Testis (tissue), 5 donors: ENCODE measurements around a stretch of chr14.

DNA sequence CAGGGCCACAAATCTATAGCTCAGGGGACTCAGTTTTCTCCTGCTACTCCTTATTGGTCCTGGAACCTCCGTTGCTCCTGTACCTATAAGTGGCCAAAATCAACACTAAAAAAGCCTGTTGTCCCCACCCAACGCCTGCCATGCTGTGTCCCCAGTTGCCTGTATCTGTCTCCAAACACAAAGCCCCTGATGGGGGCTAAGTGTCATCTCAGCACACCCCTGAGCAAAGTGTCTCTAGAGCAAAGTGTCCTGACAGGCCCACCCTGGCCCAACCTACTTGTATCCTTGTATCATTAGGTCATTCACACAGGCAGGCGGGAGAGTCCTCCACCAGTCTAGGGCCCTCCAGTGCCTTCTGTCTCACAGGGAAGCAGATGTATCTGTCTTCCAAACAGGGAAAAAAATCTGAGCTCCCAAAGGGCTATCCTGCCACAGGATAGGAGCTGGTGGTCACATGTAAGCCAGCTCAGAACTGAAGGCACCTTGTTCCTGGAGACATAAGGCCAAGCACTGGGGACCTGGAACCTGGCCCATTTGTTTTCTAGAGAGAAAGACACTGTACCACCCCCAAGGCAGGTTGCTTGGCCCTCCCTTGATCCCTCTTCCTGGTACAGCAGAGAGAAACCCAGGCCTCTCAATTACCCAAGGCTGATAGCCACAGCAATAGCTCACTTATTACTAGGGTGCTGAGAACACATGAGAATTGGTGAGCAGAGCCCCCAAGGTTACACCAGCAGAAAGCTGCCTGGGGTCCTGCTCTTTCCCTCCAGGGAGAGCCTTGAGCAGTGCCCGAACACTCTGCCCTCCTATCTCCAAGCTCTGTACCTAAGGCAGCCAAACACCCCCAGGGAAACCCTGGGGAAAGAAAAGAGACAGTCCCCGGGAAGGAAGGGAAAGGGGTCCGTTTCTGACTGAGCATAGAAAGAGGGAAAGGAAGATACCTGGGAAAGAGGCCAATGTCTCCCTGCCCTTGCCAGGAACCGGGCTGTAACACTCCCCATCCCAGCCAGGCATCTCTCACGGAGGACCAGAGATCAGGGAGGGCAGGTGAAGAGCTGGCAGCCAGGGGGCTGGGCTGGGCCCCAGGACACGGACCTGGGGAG lies 19.3 kb upstream of the PLEKHH1 start:
- PRO-cap, 3 experiments: peak in 1 of 3 experiments; most common plus-strand start position 1,030 of the sequence (in 1)
- RAMPAGE, long total RNA, 2 experiments: no peak in any of the 2 experiments
- RRBS: 4% methylated on average over 3 of the region's 9 CpGs

DNA sequence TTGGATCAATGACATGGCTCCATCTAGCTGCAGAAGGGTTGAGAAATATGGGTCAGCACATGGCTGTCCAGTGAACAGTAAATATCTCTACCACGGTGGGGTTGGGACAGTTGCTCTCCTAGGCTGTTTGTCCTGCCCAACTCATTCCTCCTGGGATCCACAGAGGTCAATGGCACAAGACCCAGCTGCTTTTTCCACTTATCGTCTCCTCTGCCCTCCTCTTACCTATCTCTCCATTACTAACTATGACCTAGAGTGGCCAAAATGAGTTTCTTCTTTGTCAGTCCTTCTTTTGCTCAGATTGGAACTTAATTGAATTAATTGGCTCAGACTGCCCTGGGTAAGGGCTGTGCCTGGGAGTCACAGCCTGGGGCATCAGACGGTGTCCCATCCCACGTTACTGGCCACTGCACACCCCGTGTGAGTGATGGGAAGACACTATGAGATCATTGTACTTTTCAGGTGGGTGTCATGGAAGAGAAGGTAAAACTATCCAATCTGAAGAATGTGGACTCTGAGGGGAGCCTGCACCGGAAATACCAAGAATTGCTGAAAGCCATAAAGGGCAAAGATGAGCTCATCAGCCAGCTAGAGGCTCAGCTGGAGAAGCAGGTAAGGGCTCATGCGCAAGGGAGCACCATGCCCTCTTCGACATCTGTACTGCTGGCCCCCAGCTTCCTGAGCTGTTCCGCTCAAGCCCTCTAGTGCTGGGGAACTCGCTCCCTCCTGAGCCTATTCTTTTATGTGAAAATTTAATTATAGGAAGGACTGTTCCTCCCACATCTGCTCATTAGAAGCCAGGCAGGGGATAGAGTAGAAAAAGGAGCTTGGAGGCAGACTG lies 23.9 kb downstream of the PLEKHH1 start:
- PRO-cap, 3 experiments: no peak in any of the 3 experiments
- RAMPAGE, long total RNA, 2 experiments: no peak in any of the 2 experiments
- RRBS: no CpG with 5 or more reads among the region's 10 CpGs

- PRO-cap, 3 experiments: peak in 2 of 3 experiments; most common minus-strand start chr14:67567131 (in 1)
- RAMPAGE, long total RNA, 2 experiments: no peak in any of the 2 experiments
- RRBS: no CpG with 5 or more reads among the region's 8 CpGs
These were observed 33.1 kb downstream of the PIGH start for GRCh38 chr14:67566863-67567485.

- PRO-cap, 3 experiments: no peak in any of the 3 experiments
- RAMPAGE, long total RNA, 2 experiments: no peak in any of the 2 experiments
- RRBS: no CpG with 5 or more reads among the region's 16 CpGs
These were observed 1.1 kb downstream of the RAD51B start for GRCh38 chr14:67820449-67821268.

DNA sequence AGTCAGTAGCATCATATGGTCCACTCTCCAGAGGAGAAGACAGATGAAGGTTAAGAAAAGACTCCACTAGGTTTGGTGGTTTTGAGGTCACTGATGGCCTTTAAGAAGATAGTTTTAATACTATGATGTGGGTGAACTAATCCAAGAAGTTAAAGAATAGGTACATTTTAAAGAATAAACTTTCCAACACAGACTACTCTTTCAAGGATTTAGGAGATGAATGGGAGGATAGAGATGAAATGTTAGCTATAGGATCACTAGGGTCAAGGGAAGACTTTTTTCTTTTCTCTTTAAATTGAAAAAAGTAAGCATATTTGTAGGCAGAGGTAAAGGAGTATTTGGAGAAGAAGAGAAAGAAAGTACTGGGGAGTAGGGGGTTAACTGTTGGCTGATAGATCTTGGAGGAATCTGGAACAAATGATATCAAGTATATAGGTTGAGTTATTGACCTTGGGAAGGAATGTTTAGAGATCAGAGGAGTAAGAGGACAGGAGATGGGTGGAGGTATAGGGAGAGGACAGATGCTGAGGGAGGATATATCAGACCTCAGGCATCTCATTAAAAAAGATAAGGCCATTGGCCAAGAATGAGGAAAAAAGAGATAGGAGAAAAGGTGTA lies 135.0 kb downstream of the RAD51B start:
- PRO-cap, 3 experiments: no peak in any of the 3 experiments
- RAMPAGE, long total RNA, 2 experiments: no peak in any of the 2 experiments

DNA sequence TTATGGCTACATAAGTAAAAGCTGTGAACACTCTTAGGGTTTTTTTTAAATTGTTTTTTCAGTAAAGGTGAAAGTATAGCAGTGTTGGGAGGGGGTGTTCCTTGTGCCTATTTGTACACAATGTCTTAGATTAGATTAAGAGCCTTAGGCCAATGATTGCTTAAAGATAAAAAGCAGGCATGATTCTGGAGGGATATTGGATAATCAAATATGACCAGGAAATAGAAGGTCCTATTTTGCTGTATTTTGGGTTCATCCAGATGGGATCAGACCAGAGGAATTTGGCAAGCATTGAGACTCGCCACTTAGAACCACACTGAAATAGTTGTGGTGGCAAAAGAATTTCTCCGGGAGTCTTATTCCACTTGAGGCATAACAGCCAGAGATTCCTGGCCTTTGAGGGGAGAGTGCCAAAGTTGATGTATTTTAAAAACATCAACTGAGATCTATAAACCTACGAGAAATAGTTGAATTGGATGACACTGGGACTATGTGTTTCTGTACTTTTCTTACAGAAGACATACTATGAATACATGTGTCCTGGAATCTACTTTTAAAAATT lies 327.2 kb downstream of the RAD51B start:
- PRO-cap, 3 experiments: no peak in any of the 3 experiments
- RAMPAGE, long total RNA, 2 experiments: no peak in any of the 2 experiments
- RRBS: no CpG with 5 or more reads among the region's 3 CpGs

DNA sequence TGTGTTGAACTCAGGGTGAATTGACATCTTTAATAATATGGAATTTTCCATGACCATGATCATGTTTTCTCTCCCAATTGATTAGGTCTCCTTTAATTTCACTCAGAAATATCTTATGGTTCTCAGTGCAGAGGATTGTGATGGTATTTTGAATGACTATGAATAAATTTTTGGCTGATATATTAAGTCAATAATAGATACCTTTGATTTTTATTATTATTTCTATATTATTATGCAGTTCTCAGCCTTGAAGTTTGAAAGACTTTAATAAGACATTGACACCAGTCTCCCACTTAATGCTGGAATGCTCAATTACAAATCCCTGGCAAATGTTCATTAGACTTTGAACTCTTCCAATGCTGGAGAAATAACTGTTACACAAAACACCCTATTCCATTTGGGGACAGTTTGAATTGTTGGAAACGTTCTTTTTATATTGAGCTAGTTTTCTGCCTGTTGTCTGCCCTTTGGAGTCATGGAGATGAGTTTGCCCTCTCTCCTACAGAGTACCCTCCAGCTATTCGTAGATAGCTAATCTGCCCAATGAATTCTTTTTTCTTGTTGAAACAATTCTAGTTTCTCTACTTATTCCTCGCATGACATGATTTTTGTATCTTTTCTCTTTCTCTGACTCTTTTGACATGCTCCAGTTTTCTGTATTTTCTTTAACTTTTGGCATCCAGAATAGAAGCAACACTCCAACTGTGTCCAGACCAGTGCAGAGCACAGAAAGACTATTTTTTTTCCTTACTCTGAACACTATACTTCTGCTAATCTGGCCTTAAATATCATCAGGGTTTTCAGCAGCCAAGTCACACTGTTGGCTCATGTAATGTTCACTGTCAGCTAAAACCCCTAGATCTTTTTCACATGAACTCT lies 379.2 kb downstream of the RAD51B start:
- PRO-cap, 3 experiments: no peak in any of the 3 experiments
- RAMPAGE, long total RNA, 2 experiments: no peak in any of the 2 experiments
- RRBS: no CpG with 5 or more reads among the region's 3 CpGs

GRCh38 chr14:68248778-68249491 lies 429.4 kb downstream of the RAD51B start:
- PRO-cap, 3 experiments: no peak in any of the 3 experiments
- RAMPAGE, long total RNA, 2 experiments: no peak in any of the 2 experiments
- RRBS: no CpG with 5 or more reads among the region's 10 CpGs

DNA sequence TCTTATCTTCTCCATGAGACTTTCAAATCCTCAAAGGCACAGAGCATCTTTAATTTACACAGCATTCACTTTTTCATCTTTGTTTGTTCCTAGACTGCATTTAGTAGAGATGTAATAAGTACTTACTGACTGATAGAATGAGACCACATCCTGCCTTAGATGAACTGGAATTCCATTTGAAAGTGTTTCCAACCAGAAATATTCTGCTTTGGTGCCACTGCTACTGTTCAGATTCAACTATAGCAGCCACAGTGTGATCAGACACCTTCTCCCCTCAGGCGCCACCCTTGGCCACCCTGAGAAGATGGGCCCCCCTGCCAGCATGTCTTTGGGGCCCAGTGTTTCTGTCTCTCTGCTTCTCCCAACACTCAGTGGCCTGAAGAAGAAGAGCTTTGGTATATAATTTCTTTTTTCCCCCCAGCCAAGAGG lies 449.1 kb downstream of the RAD51B start:
- PRO-cap, 3 experiments: no peak in any of the 3 experiments
- RAMPAGE, long total RNA, 2 experiments: no peak in any of the 2 experiments
- RRBS: no CpG with 5 or more reads among the region's 1 CpG

DNA sequence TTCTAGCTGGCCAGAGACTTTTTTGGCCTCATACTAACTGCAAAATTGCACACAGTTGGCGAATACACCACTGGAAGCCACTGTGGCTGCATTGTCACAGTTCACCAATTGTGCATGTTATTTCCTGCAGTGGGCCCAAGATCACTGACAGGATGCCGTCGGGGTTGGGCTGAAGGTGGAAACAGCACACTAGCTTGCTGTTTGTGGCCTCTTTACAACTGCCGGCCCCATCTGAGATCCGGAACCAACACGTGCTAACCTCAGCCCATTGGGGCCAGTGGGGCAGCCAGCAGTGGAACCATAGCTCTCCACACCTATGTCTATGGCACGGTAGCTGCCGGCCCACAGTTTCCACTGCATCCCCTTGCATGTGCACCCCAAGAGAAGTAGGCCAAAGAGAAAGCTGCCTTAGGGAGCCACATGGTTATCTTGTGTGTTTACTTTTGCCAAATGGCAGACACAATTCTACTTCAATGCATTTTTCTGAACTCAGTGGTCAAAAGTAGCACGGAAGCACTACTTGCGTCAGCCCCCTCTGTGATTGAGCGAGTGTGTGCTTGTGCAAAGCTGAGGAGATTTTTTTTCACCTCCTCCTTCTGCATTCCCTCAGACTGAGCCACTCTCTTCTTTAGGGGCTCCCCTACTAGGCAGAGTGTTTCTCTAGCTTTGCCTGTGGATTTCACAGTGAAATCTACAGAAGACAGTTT lies 464.0 kb downstream of the RAD51B start:
- PRO-cap, 3 experiments: no peak in any of the 3 experiments
- RAMPAGE, long total RNA, 2 experiments: no peak in any of the 2 experiments
- RRBS: 71% methylated on average over 4 of the region's 11 CpGs

DNA sequence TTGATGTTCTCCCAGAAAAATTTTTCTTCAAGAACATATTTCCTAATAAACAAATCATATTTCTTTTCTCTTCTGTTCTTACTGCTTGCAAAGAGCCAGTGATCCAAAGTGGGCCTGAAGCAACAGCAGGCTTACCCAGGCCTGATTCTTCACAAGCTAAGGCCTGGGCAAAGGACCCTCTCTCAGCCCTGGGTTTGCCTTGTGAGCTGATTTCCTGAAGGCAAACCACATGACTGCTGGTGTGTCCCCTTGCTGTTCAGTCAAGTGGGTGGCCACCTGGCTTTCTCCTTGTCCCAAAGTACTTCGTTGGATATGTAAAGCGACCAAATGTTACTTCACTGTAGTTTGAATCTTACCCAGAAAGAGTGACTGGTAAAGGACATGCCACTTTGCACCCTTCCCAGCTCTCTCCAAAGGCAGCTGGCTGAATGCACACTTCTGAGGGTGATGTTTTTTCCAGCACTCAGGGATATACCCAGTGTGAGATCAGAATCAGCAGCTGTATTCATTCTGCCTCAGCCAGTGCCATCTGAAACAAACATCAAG lies 392.9 kb downstream of the ZFP36L1 start:
- PRO-cap, 3 experiments: no peak in any of the 3 experiments
- RAMPAGE, long total RNA, 2 experiments: no peak in any of the 2 experiments
- RRBS: no CpG with 5 or more reads among the region's 2 CpGs

GRCh38 chr14:68449359-68449963 lies 343.4 kb downstream of the ZFP36L1 start:
- PRO-cap, 3 experiments: no peak in any of the 3 experiments
- RAMPAGE, long total RNA, 2 experiments: no peak in any of the 2 experiments
- RRBS: no CpG with 5 or more reads among the region's 2 CpGs

DNA sequence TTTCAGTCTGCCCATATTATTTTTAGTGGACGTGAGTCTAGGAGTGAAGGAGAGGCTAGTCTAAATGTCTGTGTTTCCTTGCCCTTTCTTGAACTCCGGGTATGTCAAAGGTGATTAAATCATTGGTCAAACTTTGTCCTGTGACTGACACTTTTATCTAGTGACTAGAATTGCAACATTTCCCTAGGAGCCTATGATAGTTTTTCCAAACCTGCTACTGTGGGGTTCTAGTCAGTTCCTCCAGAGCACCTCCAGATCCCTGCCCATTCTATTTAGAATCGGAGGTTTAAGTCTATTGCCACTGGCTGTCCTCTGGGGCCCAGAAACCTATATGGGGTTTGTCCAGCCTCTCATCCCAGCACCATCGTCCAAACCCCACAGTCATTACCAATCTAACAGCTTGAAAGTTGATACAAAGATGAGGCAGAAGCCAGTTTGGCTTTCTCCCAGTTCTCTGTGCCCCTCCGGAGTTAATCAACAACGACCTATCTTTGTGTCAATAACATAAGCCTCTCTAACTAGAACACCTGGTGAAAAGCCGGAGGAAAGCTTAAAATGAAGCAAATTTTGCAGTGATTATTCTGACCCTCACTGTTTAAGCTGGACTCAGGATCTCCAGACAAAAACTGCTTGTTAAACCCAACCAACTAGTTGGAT lies 306.7 kb downstream of the ZFP36L1 start:
- PRO-cap, 3 experiments: peak in 1 of 3 experiments; most common plus-strand start position 234 of the sequence (in 1); most common minus-strand start position 76 of the sequence (in 1)
- RAMPAGE, long total RNA, 2 experiments: no peak in any of the 2 experiments
- RRBS: 78% methylated on average over 3 of the region's 7 CpGs

GRCh38 chr14:68521313-68521804 lies 271.5 kb downstream of the ZFP36L1 start:
- PRO-cap, 3 experiments: no peak in any of the 3 experiments
- RAMPAGE, long total RNA, 2 experiments: no peak in any of the 2 experiments
- RRBS: no CpG with 5 or more reads among the region's 1 CpG

GRCh38 chr14:68521958-68523070 lies 270.6 kb downstream of the ZFP36L1 start:
- PRO-cap, 3 experiments: peak in 1 of 3 experiments; most common plus-strand start chr14:68522892 (in 1); most common minus-strand start chr14:68522670 (in 1)
- RAMPAGE, long total RNA, 2 experiments: no peak in any of the 2 experiments
- RRBS: no CpG with 5 or more reads among the region's 12 CpGs

DNA sequence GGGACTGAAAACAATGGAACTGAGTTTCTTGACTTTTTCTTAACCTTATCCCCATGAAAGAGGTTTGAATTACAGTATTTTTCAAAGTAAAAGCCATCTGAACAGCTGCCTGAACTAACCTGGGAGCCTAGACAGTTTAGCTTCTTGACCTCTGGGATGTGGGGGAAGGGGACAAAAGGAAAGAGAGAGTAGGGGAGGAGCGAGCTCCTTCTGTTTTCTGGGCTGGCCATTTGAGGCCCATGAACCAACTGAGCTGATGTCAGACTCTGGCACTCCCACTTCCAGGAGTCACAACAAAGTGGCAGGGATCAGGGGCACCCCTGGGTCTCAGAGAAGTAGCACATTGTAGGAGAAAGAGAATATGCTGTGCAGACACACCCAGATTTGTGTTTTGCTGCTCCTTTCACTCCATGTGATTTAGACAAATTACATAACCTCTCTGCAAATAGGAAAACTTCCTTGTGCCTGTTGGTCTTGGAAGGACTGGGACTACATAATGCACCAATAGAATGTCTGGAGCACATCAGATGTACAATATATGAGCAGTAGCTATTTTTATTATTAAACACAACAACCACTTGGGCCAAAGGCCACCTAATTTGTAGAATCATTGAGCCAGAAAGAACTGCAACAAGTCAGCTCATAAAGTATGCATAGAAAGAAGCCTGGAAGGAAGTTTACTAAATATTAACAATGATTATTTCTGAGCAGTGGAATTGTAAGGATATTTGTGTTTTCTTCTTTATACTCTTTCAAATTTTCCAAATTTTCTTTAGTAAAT lies 265.5 kb downstream of the ZFP36L1 start:
- PRO-cap, 3 experiments: no peak in any of the 3 experiments
- RAMPAGE, long total RNA, 2 experiments: no peak in any of the 2 experiments
- RRBS: no CpG with 5 or more reads among the region's 1 CpG

DNA sequence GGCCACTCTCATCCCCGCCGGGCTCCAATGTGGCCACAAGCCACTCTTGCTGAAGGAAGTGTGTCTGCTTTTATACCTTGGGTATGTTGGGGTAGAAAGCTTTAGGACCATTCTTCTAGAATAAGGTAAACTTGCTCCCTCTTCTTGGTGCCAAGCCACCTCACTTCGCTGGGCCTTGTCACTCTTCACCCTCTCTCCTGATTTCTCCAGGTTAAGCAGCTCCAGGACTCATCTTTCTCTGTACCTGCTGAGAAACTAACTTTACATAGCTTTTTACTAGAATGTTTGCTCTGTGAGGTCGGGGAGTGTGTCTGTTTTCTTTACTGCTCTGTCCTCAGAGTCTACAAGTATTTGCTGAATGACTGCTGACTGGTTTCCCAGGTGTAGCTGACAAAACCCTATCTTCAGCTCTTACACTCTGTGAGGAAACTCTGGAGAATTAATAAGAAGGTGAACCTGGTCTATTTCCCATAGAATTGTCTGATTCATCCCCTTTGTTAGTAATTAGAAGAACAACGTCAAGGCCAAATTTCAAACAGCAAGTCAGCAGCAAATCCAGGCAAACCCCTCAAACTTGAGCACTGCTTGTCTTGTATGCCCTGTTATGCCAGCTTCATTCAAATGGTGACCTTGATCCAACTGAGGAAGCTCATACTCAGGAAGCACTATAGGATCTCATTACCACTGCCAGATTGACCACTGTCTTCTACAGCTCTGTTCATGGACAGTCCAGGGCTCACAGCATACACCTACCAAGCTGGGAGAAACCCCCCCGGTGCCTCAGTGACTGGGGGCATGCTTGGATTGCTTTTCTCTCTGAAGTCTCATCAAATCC lies 226.8 kb downstream of the ZFP36L1 start:
- PRO-cap, 3 experiments: no peak in any of the 3 experiments
- RAMPAGE, long total RNA, 2 experiments: no peak in any of the 2 experiments
- RRBS: no CpG with 5 or more reads among the region's 6 CpGs

DNA sequence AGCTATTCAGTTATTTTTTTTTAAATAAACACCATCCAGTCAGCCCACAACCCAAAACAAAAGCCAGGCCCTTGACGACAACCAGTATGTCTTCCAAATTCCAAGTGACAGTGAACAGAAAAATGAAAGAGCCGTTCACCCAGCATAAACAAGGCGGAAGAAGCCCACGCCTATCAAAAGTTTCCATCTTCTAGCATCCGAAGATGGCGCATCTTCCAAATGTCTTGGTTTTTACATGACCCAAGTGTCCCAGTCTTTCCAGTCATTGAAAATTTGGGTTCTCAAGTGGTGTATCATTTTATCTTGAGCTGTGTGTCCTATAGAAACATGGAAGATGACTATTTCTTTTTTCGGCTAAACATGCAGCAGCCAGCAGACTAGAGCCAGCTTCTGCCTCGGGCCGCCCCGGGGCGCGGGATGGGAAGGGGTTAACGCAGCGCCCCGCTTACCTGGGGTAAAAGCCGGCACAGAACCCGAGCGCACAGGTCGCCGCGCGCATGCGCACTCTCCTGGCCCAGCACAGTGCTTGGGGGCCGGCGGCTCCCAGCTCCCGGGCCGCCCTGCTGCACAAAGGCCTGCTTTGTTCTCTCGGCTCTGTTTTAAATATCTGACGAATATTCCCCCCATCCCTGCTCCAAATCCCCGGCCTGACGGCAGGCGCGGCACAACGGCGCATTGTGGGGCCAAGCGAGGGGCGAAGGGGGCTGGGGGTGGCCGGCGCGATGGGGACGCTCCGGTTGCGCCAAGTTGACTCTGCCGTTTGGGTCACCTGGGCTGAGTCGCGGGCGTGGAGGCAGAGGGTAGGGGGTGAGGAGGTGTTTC lies 164.8 kb downstream of the ZFP36L1 start:
- PRO-cap, 3 experiments: peak in 3 of 3 experiments; most common plus-strand start position 522 of the sequence (in 2); most common minus-strand start position 506 of the sequence (in 2)
- RAMPAGE, long total RNA, 2 experiments: start-site peak on the minus strand in 2 of 2 experiments, centred at position 504 of the sequence, 24 to 34 reads per replicate
- RRBS: 13% methylated on average over 27 of the region's 47 CpGs

GRCh38 chr14:68630454-68631168 lies 162.3 kb downstream of the ZFP36L1 start:
- PRO-cap, 3 experiments: no peak in any of the 3 experiments
- RAMPAGE, long total RNA, 2 experiments: no peak in any of the 2 experiments
- RRBS: no CpG with 5 or more reads among the region's 11 CpGs

- PRO-cap, 3 experiments: no peak in any of the 3 experiments
- RAMPAGE, long total RNA, 2 experiments: no peak in any of the 2 experiments
- RRBS: no CpG with 5 or more reads among the region's 12 CpGs
These were observed 161.1 kb downstream of the ZFP36L1 start for GRCh38 chr14:68631620-68632233.